ENCODE data around the genes PIN4, CITED1, FAM236D and RLIM.

DNA sequence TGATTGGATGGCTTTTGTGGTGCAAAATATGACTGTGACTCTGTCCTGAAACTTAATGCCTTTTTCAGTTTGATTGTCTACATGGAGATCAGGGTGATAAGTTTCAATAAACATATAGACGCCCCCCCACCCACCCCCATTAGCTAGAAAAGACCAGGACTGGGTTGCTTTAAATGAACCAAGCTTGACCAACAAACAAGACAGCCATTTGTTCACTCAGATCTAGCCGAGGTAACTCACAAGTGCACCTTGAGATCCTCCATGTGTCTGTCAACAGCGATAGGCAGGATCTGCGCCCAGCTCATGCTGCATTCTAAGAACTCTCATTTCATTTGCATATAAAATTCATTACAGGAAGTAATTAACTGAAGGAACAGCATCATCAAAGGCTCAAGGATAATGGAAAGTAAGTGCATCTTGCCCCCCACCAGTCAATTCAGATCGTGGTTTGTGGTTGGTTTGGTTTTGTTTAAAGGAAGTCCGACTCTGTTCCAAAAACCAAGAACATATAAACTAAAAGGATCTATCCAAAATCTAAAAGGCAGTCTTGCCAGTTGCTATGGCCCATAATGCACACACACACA, 37.3 kb upstream of the PIN4 start:
- RRBS = no CpG with 5 or more reads among the region's 6 CpGs

GRCh38 chrX:72168734-72169581, 12.6 kb upstream of the PIN4 start:
- RRBS = no CpG with 5 or more reads among the region's 7 CpGs

- RRBS = no CpG with 5 or more reads among the region's 50 CpGs
Measured at GRCh38 chrX:72180871-72182163, at the start of gene PIN4. TSS of gene PIN4 (plus strand) at chrX:72181757.

DNA sequence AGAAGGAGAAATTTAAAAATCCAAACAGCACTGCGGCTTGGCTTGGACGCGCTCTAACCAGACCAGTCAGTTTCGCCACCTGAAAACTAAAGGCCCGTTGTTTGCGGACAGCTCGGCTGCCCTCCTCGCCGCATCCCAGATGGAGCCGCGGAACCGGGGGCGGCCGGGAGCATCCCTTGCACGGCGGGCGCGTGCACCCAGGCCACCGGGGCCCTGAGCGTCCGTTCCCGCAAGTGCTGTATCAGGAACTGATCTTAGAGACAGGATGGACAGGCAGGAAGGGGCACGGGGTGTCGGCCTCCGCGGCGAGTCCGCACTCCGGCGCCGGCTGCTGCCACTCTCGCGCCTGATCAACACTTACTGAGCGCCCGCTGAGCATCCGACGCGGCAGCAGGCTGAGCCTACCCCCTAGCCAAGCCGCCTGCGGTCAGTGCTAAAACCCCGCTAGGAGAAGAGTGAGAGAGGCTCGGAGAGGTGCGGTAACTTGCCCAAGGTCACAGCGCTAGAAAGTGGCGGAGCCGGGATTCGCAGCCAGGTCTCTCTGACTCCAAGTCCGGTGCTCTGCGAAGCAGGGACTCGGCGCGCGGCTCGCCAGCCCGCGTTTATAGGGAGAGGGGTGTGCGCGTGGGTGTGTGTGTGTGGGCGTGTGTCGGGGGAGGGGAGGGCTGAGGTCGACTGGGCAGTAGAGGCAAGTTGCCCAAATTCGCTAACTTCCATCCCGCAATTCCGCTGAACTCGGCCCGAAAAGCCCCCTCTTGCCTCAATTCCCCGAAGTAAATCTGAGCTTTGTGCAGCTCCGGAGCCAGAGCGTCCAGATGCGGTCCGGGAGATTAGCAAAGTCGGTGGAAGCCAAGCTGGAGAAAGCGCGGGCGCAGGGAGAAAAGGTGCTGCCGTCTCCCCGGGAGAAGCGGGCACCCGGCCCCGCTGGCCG, at the start of gene CITED1:
TSS of gene CITED1 (minus strand) at position 578 of the 931 bp plus-strand sequence.
- RRBS = 3% methylated on average over 12 of the region's 81 CpGs

DNA sequence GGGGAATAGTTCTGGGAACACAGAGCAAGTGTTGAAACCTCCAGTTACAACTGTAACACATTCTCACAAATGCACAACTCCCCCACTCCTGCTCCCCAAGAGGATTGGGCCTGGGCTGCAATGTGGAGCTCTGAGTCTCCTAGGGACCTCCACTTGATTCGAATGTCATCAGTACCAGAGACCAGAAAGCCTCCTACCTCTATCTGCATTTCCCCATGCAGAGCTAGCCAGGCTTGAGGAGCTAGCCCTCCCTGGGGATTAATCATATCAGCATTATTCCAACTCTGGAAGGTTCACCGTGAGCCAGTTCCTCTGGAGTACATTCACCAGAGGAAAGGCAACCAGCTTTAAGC, 41.7 kb upstream of the CITED1 start:
- RRBS = no CpG with 5 or more reads among the region's 2 CpGs

GRCh38 chrX:72409875-72410494, 104.3 kb upstream of the CITED1 start:
- RRBS = no CpG with 5 or more reads among the region's 1 CpG

DNA sequence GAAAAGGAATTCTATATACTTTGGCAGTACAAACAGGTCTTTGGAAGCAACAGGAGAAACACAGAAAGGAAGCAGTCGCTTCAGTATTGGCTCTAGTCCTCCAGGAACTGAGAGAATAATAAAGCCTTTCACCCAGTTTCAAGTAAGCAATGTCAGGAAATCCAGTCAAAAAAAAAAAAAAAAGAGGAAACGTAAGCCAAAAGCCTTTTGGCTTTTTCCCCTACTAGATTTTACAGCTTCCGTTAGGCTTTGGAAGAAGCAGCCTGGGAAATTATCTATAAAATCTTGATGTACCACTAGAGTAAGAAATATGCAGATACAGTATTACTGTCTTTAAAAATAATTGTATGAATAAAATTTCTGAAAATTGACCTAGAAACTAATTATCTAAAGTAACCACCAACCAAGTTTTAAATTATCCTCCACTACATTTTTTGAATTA, 61.8 kb upstream of the HDAC8 start:
- RRBS = no CpG with 5 or more reads among the region's 3 CpGs

GRCh38 chrX:72807953-72808429, at the start of gene FAM236D:
TSS of gene FAM236D (minus strand) at chrX:72808210.
- RRBS = no CpG with 5 or more reads among the region's 16 CpGs

- RRBS = no CpG with 5 or more reads among the region's 6 CpGs
Measured at GRCh38 chrX:73830841-73831400, 267.9 kb downstream of the CHIC1 start.

GRCh38 chrX:73840957-73842194, 278.4 kb downstream of the CHIC1 start:
- RRBS = no CpG with 5 or more reads among the region's 8 CpGs

DNA sequence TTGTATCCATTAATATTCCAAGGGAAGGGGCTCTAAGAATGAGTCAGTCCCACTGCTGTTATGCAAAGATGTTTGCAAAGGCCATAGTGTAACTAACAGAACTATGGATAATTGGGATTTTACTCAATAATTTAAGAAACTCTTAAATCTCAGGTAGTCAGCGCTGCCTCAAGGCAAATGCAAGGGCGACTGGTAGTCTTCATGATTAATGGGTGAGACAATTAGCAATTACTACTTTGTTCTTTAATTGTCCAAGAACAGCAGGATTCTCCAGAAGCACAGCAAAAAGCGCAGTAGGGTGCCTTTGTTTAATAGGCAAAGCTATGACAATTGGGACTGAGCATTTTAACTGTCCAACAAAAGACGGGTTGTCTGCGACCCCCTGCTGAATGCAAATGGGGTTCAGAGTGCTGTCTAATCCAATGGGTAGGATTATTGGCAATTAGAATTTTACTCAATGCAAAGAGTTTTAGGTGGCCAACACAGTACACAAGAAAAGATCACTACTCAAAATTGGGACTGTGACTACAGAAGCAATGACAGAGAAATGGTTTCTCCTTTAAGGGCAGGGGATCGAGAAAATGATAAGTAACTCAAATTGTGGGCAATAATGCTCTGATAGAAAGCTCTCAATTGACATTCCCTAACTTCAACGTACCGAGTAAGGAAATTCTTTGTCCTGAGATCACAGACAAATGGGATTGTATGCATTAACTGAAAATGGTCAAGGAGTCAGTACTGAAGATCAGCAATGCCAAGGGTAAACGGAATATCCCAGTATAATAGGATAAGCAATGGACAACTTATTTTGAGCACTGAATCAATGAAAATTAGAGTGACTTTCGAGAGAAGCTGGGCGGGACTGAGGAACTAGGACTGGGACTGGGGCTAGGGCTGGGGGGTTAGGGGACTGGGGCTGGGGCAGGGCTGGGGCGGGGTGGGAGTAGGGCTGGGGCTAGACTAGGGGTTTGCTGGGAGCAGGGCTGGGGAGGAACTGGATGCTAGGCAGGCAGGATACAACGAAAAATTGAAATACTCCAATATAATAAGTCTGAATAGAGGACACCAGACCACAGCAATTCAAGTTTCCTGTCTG, 286.3 kb downstream of the CHIC1 start:
- RRBS = no CpG with 5 or more reads among the region's 13 CpGs

GRCh38 chrX:73941014-73941554, 362.9 kb upstream of the ZCCHC13 start:
- RRBS = no CpG with 5 or more reads among the region's 3 CpGs

GRCh38 chrX:74054836-74055524, 249.0 kb upstream of the ZCCHC13 start:
- RRBS = no CpG with 5 or more reads among the region's 2 CpGs

- RRBS = no CpG with 5 or more reads among the region's 2 CpGs
Measured at GRCh38 chrX:74197226-74198109, 106.5 kb upstream of the ZCCHC13 start.

GRCh38 chrX:74423046-74423640, 1.9 kb downstream of the SLC16A2 start:
- RRBS = no CpG with 5 or more reads among the region's 16 CpGs

- RRBS = no CpG with 5 or more reads among the region's 10 CpGs
Measured at GRCh38 chrX:74534967-74535633, 79.3 kb downstream of the RLIM start.

DNA sequence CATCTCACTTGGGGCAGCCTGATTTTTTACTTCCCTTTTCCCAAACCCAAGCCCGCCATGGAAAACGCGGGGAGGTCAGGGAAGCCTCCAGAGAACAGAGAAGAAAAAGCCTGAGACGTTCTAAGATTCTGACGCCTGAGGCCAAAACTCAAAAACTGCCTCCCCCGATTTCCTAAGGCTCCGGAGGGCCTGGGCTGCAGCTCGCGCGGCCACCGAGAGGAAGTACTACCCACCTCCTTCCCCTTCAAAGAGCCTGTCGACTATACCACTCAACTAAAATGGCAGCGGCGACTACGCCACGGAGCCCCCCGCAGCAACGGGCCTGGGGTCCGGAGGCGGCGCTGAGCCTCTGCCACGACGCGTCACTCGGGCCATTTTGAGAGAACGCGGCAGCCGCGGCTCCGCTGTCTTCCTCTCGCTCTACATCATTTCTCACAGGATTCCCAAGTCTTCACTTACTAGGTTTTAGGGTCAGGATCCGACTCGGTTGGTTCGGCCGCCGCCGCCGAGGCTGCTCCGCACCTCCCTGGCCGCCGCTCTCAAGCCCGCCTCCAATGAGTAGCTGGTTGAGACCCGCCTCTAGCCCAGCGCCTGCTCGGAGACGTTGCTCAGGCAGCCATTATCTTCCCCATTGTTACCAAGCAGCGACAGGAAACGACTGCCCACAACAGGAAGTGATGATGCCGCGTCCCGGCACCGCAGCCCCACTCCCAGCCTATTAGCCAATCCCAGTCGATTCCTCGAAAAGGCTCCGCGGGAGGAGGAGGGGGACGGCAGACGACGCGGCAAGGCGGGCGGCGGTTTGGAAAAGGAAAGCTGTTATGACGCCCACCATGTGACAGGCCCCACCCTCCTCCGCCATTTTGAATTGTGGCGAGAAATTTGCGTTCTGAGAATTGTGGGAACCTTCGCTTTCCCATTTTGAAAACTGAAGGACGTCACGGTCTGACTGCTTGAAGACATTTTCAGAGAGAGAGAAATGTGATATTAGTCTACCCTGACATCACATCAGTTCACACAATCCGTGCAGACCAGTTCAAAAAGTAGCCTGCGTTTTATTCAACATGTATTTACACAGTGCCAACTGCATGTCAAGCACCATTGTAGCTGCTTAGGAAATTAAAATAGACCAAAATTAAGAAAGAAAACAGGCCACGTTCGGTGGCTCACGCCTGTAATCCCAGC, at the start of gene RLIM:
TSS of gene RLIM (minus strand) at position 662 of the 1,185 bp plus-strand sequence.
- RRBS = no CpG with 5 or more reads among the region's 75 CpGs

GRCh38 chrX:75744469-75744825, 40.6 kb downstream of the MAGEE2 start:
- RRBS = no CpG with 5 or more reads among the region's 1 CpG

DNA sequence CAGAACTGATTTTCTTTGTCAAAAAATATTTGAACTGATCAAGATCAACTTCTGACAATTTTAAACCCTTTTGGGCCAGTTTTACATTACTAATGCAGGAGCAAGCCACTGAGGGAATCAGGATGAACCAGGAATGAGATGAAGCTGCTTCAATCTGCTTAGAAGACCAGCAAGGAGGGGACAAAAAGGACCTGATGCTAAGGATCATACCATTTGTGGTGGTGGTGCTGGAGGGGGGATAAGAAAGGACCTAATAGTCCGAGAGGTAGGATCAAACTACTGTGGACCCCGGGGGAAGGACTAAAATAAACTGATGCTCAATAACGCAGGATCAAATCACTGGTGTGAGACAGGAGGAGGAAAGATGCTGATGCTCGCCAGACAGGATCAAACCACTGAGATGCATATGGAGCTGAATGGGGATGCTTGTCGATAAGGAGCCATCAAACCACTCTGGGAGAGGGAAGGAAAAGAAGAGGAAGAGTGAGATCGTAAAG, 432.8 kb upstream of the FGF16 start:
- RRBS = no CpG with 5 or more reads among the region's 6 CpGs

- RRBS = no CpG with 5 or more reads among the region's 6 CpGs
Measured at GRCh38 chrX:77651996-77652513, 134.0 kb downstream of the ATRX start.